Vagina (tissue), 1 donor: ENCODE data around the genes RASSF6, CXCL5, G3BP2, SDAD1 and CXCL9.

DNA sequence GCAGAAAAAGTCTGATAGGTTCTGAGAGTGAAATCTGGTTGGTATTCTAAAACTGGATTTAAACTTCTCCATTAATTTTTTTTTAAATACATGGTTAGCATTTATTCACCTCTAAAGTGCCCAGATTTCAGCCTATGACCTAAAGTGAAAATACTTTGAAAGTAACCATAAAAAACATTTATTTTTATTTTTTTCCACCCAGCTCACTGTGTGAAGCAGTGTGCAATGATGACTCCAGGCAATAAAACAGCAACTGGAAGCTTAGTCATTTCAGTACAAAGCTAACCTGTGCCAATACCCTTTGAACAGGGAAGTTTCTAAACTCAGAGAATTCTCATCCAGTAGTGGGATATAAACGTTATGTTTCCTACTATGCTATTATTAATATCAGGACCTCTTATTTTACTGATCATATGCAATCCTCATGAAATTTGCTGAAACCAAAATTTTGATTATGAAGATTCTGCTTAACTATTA is 11.1 kb downstream of the RASSF6 start:
- PRO-cap = no peak
- RAMPAGE, long total RNA = no peak

- PRO-cap = no peak
- RAMPAGE, long total RNA = start-site peak on the minus strand at chr4:73620384-73620442, 19 reads; start-site peak on the minus strand at chr4:73620576-73620600, 27 reads
These were observed at the start of gene RASSF6 for GRCh38 chr4:73619949-73621211. TSS of gene RASSF6 (minus strand) at chr4:73620436.

DNA sequence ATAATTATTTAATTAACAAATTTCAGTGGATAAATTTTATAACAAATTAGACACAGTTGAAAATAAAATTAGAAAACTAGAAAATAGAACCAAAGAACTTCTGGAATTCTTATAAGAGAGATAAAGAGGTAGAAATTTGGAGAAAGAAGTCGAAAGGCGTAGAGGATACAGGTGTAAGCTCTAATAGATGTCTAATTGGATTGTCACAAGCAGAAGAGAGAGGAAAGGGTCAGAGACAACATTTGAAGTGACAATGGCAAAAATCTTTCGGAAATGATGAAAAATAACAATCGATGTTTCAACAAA is 3.7 kb downstream of the CXCL8 start:
- PRO-cap = no peak
- RAMPAGE, long total RNA = no peak

DNA sequence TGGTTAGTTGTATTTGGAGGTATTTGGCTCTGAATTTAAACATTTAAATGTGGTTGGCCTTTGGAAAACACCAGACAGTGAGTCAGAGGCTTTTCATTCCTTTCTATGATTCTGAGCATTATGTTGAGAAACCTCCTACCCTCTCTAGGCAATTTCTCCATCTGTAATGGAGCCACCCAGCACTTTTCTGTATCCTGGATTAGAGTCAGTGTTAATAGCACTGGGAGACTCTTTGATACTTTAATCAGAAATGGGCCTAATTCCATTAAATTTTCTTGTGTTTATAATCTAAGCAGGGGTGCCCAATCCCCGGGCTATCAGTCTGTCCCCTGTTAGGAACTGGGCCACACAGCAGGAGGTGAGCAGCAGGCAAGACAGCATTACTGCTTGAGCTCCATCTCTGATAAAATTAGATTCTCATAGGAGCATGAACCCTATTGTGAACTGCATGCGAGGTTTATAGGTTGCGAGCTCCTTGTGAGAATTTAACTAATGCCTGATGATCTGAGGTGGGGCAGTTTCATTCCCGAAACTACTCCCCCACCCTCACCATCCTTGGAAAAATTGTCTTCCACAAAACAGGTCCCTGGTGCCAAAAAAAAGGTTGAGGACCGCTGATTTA is 48.2 kb downstream of the CXCL1 start:
- PRO-cap = no peak
- RAMPAGE, long total RNA = no peak

- PRO-cap = no peak
- RAMPAGE, long total RNA = no peak
These were observed at the start of gene CXCL5 for GRCh38 chr4:73998157-73999178. TSS of gene CXCL5 (minus strand) at chr4:73998677.

- PRO-cap = no peak
- RAMPAGE, long total RNA = no peak
These were observed 17.5 kb upstream of the CXCL5 start for GRCh38 chr4:74015945-74016398.

DNA sequence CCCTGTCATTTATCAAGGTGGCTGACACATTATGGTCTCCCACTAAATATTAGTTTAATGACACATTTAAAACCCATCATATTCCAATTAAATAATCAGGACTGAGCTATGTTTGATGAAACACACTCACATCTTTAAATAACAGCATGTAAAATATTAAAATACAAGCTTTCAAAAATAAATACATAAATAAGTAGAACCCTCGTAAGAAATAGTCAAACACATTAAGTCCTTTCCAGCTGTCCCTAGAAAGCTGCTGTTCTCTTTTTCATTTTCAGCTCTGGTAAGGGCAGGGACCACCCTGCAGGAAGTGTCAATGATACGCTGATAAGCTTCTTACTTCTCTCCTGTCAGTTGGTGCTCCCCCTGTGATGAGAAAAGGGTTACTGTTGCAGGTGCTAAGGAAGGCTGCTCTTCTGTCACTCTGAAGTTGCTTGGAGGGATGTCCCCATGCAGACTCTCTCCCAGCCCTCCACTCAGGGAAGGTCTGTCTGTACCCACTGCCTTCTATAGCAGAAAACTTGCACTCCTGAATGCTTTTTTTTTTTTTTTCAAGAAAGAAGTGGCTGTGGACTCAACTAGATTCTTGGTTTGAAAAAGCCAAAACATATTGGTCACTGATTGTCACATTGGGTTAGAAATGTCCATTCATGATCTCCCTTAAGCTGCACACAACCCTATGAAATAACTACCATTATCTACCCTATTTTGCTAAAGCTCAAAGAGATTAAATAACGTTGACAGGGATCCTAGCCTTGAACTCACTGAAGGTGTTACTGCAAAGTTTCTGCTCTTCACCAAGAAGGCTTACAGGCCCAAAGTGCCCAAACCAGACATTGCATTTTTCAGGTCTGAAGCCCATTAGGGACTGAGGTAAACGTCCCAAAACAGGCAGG is 1.3 kb downstream of the CXCL3 start:
- PRO-cap = no peak
- RAMPAGE, long total RNA = no peak

DNA sequence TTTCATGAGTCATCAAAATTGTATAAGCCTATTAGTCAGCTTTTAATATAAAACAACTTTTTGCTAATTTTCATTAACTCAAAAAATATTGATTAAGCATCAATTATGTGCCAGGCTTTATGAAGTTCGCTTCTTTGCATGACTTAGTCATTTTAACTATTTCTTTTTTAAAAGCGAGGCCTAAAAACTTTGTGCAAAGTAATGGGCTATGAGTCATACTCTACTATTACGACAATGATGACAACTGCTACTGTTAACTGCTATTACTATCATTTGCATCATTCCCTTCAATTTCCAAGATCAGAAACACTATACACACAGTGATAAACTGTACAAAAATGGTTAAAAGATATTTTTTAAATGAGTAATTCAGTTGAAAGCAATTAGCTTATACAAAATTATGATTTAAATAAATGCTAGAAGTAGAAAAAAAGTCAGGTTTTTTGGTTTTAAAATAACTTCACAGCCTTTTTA is 18.3 kb upstream of the CXCL3 start:
- PRO-cap = no peak
- RAMPAGE, long total RNA = no peak

GRCh38 chr4:74116834-74117602 is 18.0 kb upstream of the CXCL2 start:
- PRO-cap = no peak
- RAMPAGE, long total RNA = no peak

GRCh38 chr4:75030638-75031099 is 97.8 kb downstream of the PARM1 start:
- PRO-cap = no peak
- RAMPAGE, long total RNA = no peak

GRCh38 chr4:75655318-75656133 is 17.7 kb downstream of the G3BP2 start:
- PRO-cap = no peak
- RAMPAGE, long total RNA = no peak

DNA sequence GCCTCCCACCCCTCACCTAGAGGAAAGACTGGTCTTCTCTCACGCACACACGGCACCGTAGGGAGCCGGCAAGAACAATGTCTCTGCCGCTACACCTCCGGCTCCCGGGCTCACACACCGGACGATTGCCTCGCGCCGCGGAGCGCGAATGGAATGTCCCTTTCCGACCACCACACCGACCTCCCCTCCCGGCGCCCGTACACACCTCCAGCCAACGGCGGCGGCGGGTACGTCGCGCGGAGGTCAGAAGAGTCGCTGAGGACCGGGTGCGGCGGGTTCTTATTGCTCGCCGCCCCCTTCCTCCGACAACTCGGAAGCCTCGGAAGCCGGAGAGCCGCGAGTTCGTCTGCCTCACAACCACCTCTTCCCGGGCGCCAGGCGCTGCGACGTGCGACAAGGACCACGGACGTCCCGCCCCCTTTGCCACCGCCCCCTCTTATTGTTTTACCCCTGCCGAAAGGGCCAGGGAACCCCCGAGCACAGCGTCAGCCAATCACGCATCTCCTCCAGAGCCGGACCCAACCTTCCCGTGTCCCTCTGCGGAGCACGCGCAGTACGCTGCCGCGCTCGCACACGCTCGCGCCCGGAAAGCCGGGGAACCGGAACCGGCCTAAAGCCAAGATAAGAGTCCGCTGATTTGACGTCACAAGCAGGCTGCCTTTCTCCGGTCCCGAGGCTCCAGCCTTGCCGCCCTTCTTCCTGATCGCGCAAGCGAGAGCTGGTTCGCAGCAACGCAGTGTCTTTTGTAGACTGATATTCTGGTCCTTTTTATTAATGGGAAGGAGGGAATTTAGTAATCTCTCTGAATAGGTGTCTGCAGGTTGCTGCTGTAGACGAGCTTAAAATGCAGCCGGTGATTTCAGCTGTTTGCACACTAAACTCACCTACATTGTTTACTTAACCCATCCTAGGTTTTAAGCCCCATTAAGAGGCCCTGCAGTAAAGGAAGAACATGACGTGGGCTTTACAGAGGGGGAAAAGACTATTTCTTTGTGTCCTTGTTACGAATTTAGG is at the start of gene G3BP2:
Gene G3BP2 (minus strand): TSS at position 409 of the 1,014 bp plus-strand sequence.
- PRO-cap = bidirectional peak, plus-strand start at position 214 of the sequence, minus-strand start at position 116 of the sequence; bidirectional peak, plus-strand start at position 553 of the sequence, minus-strand start at position 411 of the sequence
- RAMPAGE, long total RNA = start-site peak on the minus strand centred at position 116 of the sequence, 8 bp wide, 18 reads; start-site peak on the minus strand centred at position 381 of the sequence, 35 bp wide, 202 reads

DNA sequence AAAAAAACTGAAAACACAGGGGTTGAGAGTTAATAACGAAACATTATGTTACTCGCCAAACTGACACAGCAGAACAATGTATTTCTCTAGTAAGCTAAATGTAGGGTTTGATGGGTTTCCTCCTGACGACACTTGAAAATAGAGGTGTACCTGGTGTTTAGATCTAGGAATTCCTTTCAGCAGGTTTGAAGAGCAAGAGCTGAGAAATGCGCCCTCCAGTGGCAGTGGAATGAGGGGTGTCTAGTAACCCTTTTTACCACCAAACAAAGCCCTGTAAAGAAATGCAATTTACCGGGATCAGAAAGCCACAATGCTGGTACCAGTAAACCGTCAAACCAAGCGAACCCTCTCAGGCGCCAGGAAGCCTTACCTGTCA is 483 bp upstream of the USO1 start:
- PRO-cap = no peak
- RAMPAGE, long total RNA = no peak

GRCh38 chr4:75939754-75940706 is 783 bp downstream of the NAAA start:
- PRO-cap = unidirectional peak, plus-strand start at chr4:75939941; unidirectional peak, plus-strand start at chr4:75940063; bidirectional peak, plus-strand start at chr4:75940410, minus-strand start at chr4:75940245; unidirectional peak, minus-strand start at chr4:75940519
- RAMPAGE, long total RNA = no peak

- PRO-cap = bidirectional peak, plus-strand start at chr4:75991066, minus-strand start at chr4:75990925
- RAMPAGE, long total RNA = start-site peak on the minus strand at chr4:75990914-75990933, 142 reads
These were observed at the start of gene SDAD1 for GRCh38 chr4:75990632-75991236. TSS of gene SDAD1 (minus strand) at chr4:75990945.

GRCh38 chr4:76007241-76007570 is at the start of gene CXCL9:
TSS of gene CXCL9 (minus strand) at chr4:76007509.
- PRO-cap = no peak
- RAMPAGE, long total RNA = no peak

- PRO-cap = no peak
- RAMPAGE, long total RNA = no peak
These were observed 1.8 kb upstream of the ART3 start for GRCh38 chr4:76072641-76073206.

GRCh38 chr4:76160672-76161320 is 12.6 kb upstream of the NUP54 start:
- PRO-cap = no peak
- RAMPAGE, long total RNA = no peak

DNA sequence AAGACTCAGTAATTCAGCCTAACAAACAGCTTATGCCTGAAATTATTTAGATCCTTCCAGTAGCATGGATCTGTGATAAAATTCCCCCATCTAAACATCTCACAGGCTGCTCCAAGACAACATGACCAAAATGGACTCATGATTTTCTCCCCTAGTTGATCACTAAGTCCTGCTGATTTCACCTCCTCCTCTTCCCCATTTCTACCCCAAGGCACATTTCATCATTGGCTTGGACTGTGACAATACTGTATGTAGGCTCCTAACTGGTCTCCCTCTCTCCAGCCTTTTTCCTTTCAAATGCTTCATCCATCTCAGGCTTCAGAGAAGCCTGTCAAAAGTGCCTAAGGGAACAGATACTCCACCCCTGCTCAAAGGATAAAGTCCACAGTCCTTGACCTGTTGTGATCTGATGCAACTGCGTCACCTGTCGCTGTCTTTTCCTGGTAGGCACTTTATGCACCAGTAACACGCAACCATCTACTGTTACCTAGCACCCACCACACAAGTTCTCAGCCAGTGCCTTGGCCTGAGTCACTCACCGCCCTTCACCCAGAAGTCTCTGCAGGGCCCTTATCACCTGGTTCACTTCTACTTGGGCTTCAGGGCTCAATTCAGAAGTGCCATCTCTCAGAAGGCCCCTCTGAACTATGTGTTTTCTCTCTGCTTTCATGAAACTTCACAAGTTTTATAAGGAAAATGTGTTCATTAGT is 12.8 kb downstream of the SCARB2 start:
- PRO-cap = no peak
- RAMPAGE, long total RNA = no peak

- PRO-cap = bidirectional peak, plus-strand start at chr4:76208603, minus-strand start at chr4:76208525
- RAMPAGE, long total RNA = no peak
These were observed 5.4 kb downstream of the SCARB2 start for GRCh38 chr4:76208139-76208785.